Non-pigmented ciliary epithelial cell (primary cell): ENCODE data around the genes ITGB3, SCRN2 and PNPO.

GRCh38 chr17:45584032-45585045, 93.8 kb upstream of the PLEKHM1 start:
- RRBS, result 1% methylated on average over 8 of the region's 63 CpGs

DNA sequence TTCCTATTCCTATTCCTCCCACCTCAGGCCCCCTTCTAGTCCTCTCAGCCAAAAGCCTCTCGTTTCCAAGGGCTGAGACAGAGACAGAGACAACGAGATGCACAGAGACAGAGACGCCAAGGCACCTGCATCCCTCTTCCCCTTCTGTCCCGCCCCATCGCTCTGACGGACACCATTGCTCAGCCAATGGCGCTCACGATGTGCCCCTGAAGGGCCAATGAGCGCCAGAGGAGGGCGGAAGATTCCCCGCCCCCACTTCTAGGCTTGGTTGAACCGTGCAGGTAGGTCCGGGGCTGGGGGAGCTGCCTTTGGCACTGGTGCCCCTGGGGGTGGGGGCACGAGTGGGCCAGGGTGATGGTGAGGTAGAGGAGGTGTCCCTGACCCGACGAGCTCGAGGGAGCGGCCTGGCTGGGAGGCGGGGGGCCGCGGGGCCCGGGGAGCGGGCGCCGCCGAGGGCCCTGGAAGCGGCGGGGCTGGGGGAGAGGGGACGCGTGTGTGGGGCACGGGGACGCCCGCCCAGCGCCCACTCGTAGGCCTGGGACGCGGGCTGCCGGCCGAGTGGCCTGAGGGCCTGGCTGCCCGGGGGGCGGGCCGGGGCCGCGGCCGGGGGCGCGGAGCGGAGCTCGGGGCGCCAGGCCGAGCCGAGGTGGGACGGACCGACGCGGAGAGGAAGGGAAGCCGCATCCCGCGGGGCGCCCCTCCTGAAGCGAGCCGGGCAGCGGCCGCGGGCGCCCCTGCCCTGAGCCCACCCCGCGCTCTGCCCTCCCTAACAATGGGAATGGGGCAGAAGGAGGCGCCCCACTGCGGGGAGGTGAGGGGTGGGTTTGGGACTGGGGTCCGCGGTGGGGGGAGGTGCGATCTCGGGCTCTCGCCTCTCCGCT, 129.8 kb upstream of the PLEKHM1 start:
- RRBS, result no CpG with 5 or more reads among the region's 76 CpGs

DNA sequence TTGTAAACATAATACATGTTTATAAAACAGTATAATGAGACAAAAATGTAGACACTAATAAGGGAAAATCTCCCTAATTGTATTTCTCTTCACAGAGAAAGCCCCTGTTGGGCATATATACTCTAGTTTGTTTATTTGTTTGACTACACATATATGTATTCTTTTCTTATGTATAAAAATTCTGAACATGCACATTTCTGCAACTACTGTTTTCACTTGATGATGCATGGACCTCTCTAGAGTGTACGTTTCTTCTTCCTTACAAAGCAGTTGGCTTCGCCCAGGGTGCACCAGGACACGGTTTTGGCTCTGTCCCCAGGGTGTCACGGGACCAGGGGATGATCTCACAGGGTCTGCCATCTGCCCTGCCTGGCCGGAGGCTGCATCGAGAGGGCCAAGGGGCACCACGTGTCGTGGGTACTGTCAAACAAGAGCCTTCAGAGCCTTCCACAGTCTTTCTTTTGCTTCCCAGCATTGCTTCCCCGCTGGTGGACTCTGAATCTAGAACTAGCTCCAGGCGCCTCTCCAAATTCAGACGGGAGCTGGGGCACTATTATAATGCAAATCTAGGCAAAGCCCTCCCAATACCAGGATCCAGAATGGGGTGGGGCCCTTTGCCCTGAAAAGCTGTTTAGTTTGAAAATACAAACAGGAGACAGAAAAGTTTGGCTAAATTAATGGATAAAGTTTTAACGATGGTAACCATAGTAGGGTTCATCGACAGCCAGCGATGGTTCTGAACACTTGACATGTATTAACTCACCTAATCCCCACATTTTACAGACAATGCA, 47.9 kb downstream of the MAPT start:
- RRBS, result no CpG with 5 or more reads among the region's 14 CpGs

DNA sequence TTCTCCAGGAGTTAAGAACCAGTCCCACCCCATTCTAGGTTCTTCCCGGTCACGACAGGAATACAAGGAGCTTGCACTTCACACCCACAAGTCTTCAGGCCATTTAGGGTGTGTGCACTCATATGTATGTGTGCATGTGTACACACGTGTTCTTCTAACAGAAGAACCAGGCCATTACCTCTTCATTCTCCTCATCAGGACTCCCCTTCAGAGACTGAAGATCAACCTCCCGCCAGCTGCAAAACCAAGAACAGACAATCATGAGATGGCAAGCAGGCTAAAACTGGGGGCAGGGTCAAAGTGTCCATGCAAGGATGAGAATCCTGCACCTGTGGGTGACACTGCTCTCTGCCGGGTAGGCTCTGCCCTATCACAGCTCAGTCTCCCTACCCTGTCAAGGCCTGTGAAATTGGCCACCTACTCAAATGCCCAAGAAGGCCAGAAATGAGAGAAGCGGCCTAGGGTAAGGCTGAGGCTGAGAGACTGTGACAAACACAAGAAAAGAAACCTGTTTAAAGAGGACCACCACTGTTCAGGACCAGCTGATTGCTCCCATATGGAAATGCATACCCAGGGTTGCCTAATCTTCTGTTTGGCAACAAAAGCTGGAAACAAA, 34.3 kb downstream of the STH start:
- RRBS, result no CpG with 5 or more reads among the region's 6 CpGs

- RRBS, result no CpG with 5 or more reads among the region's 1 CpG
These were observed 107.3 kb downstream of the WNT3 start for GRCh38 chr17:46711221-46711566.

DNA sequence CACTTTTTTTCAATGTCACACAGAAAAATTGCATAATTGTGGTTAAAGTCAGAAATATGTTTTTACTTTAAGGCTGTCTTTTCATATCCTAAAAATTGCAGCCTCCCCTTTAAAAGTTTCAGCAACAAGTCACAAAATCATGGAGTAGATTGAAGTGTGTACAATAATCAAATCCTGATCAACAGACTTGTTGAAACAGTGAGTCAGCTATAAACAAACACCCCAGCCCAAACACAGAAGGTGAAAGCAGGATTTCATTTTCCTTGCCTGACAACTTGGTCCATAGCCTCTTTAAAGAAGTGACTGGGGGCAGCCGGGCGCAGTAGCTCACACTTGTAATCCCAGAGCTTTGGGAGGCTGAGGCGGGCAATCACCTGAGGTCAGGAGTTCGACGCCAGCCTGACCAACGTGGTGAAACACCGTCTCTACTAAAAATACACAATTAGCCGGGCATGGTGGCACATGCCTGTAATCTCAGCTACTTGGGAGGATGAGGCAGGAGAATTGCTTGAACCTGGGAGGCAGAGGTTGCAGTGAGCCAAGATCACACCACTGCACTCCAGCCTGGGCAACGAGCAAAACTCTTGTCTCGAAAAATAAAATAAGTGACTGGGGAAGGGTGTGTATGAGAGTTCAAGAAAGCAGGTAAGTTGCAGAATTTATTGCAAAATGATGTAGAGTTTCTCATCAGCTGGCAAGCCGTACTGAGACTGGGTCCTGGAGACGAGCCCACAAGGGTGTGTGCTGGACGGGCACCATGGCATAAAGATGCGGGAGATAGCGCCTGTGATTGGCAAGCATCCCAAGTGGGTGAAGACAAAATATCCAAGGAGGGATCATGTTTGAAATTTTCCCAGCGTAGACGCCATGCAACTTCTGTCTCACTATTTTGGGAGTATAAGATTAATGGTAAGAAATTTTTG, 59.6 kb downstream of the WNT3 start:
- RRBS, result no CpG with 5 or more reads among the region's 17 CpGs

DNA sequence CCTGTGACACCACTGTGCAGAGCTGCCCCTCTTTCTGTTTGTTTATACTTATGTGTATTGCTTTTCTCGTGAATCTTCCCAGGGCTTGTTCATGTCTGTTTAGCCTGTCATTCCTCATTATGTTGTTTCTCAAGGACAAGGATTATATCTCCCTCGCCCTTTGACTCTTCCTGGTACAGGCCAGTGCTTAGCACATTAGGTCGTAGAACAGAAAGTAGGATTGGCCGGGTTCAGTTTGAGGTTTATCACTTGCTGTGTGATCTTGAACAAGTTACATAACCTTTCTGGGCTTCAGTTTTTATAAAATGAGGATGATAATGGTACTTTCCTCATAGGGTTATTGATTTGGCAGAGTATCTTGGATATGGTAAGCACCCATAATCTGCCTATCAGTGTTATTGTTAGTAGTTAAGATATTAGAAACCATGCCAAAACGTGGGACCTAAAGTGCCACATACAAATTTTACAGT, 6.0 kb downstream of the GOSR2 start:
- RRBS, result no CpG with 5 or more reads among the region's 5 CpGs

DNA sequence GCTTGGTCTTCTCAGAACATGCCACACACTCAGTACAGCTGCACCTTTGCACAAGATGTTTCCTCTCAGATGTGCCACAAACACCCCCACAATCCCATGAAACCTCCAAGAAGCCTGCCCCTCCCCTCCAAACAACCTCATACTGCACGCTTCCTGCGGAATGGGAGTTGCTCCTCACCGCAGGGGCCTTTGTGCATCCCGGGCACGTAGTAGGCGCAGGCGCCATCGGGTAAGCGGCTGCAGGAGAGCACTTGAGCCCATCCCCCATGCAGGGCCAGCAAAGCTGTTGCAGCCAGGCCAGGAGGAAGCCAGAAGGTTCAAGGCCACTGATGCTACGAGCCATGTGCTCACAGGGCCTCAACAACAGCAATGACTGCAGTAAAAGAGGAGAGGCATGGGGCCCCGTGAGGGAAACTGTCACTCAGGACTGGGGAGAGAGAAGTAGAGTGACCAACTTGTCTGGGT, 20.5 kb downstream of the GOSR2 start:
- RRBS, result no CpG with 5 or more reads among the region's 11 CpGs

DNA sequence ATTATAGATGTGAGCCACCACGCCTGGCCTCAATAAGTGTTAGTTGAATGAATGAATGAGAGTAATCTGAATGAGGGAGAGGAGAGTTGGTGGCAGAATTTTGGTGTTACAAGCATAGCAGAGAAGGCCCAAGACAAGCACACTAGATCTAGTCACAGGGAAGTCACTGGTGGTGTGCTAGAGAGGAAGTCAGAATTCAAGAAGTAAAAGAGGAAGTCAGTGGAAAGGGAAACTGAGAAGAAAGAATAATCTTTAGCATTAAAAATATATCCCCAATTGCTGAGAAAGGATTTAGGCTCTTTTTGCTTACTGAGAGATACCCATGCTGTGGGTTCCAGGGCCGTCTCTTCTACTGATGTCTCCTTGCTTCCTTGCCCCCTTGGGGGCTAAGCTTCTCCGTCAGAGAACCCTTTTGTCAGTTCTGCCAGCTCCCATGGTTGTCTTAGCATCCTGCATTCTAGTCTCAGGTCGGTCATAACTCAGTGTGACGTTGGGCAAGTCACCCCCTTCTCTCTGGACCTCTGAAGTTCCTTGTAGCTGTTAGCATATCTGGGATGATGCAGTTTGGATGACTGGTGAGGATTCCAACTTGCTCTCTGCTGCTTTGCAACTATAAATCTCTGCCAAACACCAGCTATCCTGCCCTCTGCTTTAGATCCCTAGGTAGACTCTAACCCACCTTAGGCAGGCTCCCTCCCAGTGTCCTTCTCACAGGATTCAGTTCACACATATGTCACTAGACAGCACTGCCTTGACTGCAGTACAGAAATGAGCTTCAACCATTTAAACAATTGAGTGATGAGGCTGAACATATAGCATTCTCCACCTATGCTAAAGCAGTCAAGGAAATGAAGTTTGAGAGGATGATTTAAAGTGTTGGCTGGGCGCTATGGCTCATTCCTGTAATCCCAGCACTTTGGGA, 8.9 kb upstream of the MYL4 start:
- RRBS, result no CpG with 5 or more reads among the region's 6 CpGs

GRCh38 chr17:47229704-47230214, 20.6 kb downstream of the MYL4 start:
- RRBS, result no CpG with 5 or more reads among the region's 17 CpGs

- RRBS, result no CpG with 5 or more reads among the region's 1 CpG
These were observed 1.4 kb upstream of the ITGB3 start for GRCh38 chr17:47252223-47252731.

DNA sequence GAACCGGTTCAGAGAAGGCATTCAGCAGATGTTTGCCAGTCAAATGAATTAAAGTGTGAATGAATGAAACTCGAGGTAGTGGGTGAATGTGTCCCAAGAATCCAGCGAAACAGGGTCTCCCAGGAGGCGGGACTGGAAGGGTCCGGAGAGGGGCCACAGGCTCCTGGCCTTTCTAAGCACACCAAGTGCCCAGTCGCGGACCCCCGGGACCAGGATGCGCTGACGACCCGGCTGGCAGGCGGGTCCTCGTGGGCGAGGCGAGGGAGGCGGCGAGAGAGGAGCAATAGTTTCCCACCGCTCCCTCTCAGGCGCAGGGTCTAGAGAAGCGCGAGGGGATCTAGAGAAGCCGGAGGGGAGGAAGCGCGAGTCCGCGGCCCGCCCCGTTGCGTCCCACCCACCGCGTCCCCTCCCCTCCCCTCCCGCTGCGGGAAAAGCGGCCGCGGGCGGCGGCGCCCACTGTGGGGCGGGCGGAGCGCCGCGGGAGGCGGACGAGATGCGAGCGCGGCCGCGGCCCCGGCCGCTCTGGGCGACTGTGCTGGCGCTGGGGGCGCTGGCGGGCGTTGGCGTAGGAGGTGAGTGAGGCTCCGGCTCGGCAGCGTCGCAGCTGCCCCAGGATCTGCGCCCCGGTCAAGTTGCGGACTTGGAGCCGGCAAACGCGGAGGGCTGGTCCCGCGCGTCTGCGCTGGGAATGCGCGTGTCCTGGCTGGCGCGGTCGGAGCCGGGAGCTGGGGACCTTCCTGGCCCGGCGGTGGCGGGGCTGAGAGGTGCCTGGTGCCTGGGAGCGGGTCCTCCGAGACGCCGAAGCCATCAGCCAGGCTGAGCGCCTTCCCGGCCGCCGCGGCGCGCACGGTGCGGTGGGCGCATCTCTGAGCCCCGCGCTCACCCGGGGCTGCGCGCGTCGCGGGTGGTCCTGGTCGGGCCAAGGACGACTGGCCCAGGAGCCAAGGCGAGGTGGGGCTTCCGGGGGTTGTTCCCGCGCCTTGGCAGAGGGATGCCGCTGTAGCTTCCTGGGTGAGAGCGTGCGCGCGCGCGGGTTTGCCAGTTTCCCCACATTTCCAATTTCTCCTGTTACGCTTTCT, at the start of gene ITGB3:
Gene ITGB3 (plus strand): TSS at position 459 of the 1,079 bp plus-strand sequence.
- RRBS, result 2% methylated on average over 57 of the region's 118 CpGs

DNA sequence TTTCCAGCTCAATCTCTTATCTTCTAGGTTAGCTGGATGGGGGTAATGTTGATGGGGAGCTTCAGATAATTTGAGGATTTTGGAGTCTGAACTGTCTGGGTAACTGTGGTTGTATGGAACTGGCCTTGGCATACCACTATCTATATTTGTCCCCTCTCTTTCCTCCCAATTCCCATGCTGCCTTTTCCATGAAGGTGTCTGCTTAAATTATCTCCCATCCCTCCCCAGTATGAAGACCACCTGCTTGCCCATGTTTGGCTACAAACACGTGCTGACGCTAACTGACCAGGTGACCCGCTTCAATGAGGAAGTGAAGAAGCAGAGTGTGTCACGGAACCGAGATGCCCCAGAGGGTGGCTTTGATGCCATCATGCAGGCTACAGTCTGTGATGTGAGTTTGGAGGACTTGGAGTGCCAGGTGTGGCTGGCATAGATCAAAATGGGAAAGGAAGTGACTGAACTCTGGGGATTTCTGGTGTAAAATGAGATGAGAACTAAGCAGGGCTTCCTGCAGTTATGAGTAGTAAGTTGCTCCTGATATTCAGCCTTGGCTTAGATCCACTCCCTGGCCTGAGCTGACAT, 32.5 kb downstream of the ITGB3 start:
- RRBS, result no CpG with 5 or more reads among the region's 5 CpGs

- RRBS, result no CpG with 5 or more reads among the region's 13 CpGs
These were observed 31.5 kb upstream of the EFCAB13 start for GRCh38 chr17:47292229-47292674.

DNA sequence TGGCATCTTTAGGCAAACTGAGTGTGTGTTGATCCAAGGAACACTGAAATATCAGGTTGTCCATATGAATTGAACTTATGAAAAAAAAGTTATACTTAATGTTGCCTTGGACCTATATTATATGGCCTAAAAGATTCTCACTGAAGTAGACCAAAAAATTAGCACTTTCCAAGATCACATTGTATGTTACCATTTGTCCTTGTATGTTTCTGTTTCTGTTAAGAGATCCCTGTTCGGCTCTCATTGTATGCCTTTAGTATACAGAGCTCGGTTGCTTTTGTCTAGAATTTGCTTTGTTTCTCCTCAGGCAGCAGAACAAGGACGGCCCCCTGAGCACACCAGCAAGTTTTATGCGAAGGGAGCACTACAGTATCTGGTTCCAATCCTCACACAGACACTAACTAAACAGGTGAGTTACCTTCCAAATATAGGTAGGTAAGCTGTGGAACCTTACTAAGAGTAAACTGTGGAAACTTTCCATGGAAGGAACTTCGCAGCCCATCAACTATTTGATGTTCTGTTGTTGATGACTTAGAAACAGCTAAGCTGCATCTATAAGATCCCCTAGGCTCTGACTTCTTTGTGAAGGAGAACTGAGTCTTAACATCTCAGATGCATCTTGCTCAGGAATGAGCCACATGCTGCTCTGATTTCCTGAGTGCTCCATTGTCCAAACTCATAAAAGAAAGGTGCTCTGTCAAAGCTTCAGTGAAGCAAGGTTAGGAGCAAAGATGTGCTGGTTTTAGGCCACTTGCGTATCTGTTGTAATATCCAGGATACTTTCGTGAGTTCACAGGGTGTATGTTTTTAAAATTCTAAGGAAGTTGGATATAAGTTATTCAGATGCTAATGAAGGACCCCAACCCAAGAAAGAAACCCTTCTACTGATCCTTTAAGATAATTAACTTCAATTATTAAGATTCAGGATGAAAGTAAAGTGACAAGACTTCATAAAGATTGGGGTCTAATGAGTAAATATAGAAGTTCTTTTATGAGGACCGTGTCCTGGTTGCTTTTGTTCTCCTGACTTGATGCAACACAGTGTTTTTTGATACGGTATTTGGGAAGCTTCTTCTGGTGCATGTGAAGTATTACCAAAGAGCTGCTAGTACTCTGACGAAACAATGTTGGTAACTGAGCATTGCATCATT, 15.4 kb downstream of the KPNB1 start:
- RRBS, result no CpG with 5 or more reads among the region's 10 CpGs

DNA sequence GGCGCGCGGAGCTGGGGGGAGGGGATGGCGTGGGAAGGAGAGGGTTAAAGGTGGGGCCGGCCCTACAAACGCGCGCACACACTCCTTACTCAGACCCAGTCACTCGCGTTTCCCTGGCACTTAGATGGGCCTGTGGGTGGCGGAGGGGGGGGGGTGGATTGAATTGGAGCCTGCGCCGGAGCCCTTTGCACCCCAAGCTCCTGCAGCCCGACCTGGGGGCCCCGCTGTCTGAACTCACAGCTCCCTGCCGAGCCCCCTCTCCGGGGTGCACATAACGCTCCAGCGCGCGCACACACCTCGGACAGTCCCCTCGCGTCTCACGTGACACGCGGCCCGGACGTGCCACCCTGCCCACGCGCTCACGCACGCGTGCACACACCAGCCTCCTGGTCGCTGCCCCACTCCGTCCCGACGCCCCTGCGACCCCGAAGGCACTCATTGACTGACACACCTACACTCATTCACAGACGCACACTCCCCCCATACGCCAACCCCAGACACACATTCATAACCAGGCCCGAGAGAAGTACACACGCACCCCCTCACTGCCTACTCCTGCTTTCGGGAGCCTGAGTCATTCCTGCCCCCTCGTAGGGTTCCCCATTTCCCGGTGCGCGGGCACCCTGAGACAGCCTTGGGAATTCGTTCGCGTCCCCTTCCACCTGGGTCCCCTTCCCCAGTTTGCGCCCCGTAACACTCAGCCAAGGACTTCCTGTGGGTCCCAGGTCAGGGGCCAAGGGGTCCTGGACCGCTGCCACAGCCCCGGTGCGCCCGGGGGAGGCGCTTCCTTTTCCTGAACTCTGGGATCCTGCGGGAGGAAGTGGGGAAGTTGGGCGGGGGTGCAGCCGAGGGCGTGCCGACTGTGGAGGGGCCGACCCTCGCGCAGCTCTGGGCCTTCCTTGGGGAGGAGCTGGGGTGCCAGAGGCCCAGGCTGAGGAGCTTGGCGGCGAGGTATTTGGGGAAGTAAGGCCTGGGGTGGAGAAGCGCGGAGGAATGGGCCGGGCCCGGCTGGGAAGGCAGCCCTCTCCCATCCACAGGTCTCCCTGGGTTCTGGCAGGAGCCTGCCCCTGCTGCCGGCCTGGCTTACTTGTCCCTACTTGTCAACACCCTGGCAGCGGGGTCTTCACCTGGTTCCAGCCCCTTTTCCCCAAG, 1.2 kb downstream of the TBKBP1 start:
- RRBS, result 2% methylated on average over 16 of the region's 75 CpGs

- RRBS, result 30% methylated on average over 4 of the region's 24 CpGs
These were observed 2.0 kb downstream of the TBKBP1 start for GRCh38 chr17:47695897-47696424.

GRCh38 chr17:47840505-47841623, at the start of gene SCRN2:
Gene SCRN2, minus strand, starts transcription at chr17:47841273.
- RRBS, result 3% methylated on average over 18 of the region's 63 CpGs

GRCh38 chr17:47884930-47885569, 11.0 kb upstream of the SP2 start:
- RRBS, result no CpG with 5 or more reads among the region's 8 CpGs

- RRBS, result 4% methylated on average over 2 of the region's 43 CpGs
These were observed at the start of gene PNPO for GRCh38 chr17:47941179-47941881. Gene PNPO, plus strand, starts transcription at chr17:47941571.